Renal cortical epithelial cell (primary cell): ENCODE measurements around the genes DDI2, TMEM82 and CLCNKA.

DNA sequence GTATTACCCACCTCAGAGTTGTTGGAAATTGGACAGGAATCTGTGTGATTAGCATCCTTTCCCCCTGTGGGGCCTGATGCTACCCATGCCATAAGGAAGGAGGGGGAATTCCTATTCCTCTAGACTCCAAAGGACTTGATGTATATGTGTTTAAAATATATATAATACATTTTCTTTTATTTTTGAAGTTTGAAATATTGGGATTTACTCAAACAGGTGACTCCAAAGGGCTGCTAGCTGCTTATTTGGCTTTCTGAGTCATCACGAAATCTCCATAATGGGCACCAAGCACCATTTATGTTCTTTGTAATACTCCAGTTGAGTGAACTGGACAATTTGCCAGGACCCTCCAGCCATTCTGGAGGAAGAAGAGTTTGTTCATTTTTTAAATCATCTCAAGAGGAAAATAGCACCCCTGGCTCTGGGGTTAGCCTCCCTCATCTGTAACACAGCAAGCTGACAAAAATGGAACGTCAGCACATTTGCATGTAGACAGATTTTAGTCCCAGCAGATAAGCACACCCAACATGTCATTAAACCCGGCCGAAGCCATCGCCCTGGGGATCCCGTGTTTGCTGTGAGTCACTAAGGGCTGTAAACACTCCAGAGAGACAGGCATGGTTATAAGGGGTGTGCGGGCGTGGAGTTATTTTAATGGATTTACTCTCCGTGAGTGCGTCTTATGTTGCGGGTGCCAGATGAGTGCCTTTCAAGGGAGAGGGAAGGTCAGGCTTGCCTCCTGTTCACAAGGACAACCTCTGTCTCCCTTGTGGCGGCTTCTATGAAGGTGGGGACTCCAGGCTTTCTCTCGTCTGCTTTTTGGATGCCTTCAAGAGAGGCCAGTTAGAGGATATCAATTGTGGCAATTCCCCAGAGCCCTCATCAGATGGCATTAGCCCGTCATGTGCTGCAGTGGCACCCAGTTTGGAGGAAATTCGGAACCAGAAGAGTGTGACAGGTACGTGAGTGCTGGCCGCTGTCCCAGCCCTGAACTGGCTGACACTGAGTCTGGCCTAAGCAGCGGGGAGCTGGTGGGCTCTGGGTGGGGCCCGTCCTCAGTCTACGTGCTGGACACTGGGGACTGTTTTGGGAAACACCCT, 224.1 kb upstream of the TMEM51 start:
- RRBS, result no CpG with 5 or more reads among the region's 20 CpGs

- RRBS, result no CpG with 5 or more reads among the region's 18 CpGs
Observed at GRCh38 chr1:15008776-15009620, 144.5 kb upstream of the TMEM51 start.

GRCh38 chr1:15155348-15156009, 1.9 kb downstream of the TMEM51 start:
- RRBS, result no CpG with 5 or more reads among the region's 10 CpGs

GRCh38 chr1:15283419-15283862, 36.4 kb downstream of the FHAD1 start:
- RRBS, result no CpG with 5 or more reads among the region's 3 CpGs

GRCh38 chr1:15411520-15412148, 1.9 kb downstream of the EFHD2 start:
- RRBS, result 11% methylated on average over 3 of the region's 12 CpGs

GRCh38 chr1:15432198-15433046, 5.8 kb upstream of the CTRC start:
- RRBS, result no CpG with 5 or more reads among the region's 17 CpGs

DNA sequence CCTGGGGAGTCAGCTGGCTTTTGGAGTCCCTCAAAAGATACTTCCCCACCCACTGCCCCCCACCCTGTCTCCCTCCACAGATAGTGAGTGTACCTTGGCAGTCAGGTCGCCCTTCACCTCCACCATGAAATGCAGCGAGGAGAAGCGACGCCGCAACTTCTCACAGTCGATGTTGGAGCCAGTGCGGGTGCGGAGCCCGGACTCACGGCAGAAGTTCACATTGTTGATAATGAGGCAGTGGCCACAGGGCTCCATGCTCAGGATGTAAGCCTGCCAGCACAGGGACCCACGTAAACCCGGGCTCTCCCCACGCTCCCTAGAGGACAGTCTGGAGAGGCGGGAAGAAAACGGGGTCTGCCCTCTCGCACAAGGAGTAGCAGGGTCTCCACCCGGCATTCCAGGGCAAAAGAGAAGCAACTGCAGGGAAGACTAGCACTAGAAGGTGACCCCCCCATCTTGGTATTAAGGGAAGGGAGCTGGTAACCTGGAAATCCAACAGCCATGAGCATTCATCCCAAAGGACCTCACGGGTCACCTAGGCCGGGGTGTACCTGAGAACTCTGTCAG, 17.1 kb downstream of the CASP9 start:
- RRBS, result 95% methylated on average over 7 of the region's 19 CpGs

GRCh38 chr1:15577554-15578109, 7.2 kb downstream of the AGMAT start:
- RRBS, result no CpG with 5 or more reads among the region's 6 CpGs

- RRBS, result under 1% methylated on average over 28 of the region's 88 CpGs
Observed at GRCh38 chr1:15616686-15617926, at the start of gene DDI2. DDI2 (plus strand) TSS chr1:15617458.

GRCh38 chr1:15632982-15633776, 15.9 kb downstream of the DDI2 start:
- RRBS, result no CpG with 5 or more reads among the region's 11 CpGs

DNA sequence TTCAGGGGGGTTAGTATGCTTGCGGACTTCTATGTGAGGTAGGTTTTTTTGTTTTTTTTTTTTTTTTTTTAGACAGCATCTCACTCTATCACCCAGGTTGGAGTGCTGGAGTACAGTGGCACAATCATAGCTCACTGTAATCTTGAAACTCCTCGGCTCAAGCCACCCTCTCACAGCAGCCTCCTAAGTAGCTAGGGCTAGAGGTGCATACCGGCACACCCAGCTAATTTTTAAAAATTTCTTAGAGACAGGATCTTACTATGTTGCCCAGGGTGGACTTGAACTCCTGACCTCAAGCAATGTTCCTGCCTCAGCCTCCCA, 6.5 kb upstream of the PLEKHM2 start:
- RRBS, result no CpG with 5 or more reads among the region's 3 CpGs

- RRBS, result no CpG with 5 or more reads among the region's 4 CpGs
Observed at GRCh38 chr1:15680893-15681267, 3.2 kb upstream of the PLEKHM2 start.

- RRBS, result no CpG with 5 or more reads among the region's 3 CpGs
Observed at GRCh38 chr1:15681268-15681866, 2.8 kb upstream of the PLEKHM2 start.

DNA sequence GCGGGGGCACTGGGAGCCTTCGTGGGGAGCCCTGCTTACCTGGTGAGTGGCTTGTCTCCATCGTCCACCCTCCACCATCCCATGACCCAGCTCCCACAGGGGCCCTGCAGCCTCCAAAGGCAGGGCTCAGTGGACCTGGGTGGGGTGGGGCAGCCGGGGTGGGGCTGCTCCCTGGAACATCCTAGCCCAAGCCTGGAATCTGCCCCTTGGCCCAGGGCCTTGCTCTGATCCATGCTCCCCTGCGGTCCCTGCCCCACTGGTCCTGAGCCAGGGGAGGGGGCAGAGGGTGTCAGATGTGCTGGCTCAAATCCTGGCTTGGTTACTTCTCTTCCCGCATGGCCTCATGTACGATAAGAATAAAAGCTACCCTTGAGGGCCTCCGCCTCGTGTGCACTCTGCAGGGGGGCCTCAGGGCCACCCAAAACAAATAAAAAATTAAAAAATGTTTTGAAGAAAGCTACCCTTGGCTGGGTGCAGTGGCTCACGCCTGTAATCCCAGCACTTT, 816 bp downstream of the SLC25A34 start:
- RRBS, result no CpG with 5 or more reads among the region's 10 CpGs

GRCh38 chr1:15742251-15742881, at the start of gene TMEM82:
TMEM82 (plus strand) TSS chr1:15742499.
- RRBS, result no CpG with 5 or more reads among the region's 18 CpGs

- RRBS, result no CpG with 5 or more reads among the region's 8 CpGs
Observed at GRCh38 chr1:15800796-15801522, 6.5 kb downstream of the UQCRHL start.

DNA sequence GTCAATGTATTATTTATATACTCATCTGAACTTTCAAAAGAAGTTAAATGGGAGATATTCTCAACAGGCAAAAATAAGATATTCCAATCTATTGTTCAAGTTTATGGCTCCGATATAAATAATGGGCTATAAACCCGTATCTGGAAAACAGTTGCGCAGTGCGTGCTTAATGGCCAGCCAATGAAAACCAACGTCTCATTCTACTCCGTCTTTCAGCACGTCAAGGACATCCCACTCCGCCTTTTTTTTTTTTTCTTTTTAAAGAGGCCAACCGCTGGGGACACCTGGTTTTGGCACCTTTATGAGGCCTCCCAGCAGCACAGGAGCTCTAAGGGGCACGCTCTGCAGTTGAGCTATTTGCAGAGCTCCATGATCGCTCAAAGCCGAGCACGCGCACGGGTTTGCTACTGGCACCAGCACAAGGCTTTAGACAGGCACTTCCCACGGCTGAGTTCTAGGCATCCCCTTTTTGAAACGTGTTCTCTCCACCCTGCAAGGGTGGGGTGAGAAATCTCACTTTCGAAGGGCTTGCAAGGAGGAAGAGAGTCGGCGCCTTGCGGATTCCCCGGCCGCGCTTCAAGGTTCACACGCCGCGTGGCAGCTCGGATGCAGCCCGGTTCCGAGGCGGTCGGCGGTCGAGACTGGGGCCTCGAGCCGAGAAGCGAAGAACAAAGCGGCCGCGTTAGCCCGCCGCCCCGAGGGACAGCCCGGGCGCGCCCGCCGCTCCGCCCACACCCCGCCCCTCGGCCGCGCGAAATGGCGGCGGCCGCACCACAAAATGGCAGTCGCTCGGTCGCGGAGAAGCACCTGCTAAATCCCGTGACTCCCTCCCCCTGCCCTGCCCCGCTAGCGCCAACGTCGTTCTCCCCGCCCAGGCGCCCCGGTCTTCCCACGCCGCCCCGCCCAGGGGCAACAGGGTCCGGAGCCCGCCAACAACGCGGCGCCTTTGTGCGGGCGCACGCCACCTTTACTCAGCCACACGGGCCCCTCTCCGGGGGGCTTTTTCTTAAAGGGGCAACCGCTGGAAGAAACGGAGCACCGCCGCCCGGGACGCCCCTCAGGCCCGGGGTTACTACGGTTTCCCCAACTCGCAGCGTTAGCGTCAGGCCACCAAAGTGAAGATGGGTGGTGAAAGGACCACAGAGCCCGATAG, 12.9 kb upstream of the SPEN start:
- RRBS, result 1% methylated on average over 38 of the region's 94 CpGs

- RRBS, result 96% methylated on average over 4 of the region's 21 CpGs
Observed at GRCh38 chr1:15942756-15943474, 33.0 kb downstream of the ZBTB17 start.

DNA sequence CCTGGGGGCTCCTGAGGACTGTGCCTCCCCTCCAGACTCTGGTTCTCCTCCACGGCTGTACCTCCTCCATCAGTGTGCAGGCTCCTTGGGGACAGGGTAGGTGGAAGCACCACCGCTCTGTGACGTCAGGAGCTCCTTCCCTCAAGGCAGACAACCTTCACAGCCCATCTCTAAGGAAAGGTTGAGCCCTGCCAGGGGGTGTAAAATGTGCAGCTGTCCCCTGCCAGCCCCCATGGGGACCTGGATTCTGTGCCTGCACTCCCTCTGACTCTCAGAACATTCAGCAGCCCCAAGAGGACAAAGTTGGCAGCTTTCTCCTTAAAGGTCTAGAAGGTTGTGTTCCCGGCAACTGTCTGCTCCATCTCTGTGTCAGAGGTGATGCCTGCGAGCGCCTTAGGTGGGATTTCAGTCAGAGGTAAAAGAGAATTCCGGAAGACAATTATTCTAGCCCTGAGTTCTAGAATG, 558 bp upstream of the HSPB7 start:
- RRBS, result 69% methylated on average over 2 of the region's 7 CpGs

GRCh38 chr1:16021682-16022270, at the start of gene CLCNKA:
CLCNKA (plus strand) TSS chr1:16022036.
- RRBS, result no CpG with 5 or more reads among the region's 10 CpGs